Breast epithelium (tissue), 2 donors: Measurements from ENCODE around the genes PRMT1, PNKP and VRK3.

DNA sequence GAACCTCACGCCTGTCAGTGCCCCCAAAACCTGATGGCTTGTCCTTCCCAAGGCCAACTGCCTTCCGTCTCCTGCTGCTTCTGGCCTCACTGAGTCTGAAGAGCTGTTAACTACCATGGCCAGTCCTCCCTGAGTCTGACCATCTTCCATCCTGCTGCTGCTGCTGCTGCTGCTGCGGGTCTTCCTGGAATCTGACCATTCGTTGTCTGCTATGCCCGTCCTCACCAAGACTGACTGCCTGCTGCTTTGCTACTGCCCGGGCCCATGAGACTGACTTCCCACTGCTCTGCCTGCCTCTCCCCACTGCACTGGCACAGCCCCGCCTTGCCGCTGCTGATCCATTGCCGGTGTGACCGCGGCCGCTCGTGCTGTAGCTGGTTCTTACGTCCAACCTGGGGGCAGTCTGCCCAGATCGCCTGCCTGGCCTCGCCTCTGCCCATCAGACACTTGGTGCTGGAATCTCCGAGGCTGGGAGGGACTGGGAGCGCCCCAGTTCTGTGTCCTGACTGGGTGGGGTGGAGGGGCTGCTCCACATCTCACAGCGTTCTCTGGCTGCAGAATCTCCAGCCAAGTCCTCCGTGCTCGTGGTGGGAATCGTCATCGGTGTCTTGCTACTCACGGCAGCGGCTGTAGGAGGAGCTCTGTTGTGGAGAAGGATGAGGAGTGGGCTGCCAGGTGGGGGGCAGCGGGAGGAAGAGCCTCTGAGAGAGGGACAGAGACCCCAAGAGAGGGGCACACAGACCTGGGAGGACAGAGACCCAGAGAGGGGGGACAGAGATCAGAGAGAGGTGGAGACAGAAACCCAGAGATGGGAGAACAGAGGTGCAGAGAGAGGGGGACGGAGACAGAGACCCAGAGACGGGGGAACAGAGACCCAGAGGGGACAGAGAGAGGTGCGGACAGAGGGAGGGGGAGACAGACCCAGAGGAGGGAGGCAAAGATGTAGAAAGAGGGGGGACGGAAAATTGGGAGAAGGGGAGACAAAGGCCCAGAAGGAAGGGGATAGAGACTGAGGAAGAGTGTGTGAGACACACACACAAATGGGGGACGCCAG, 2.6 kb upstream of the RCN3 start:
- PRO-cap: no peak
- RAMPAGE, long total RNA, 2 experiments: no peak in any of the 2 experiments

- PRO-cap: no peak
- RAMPAGE, long total RNA, 2 experiments: no peak in any of the 2 experiments
These were observed 19.1 kb downstream of the RCN3 start for GRCh38 chr19:49546821-49547401.

GRCh38 chr19:49564548-49565164, 15.7 kb downstream of the NOSIP start:
- PRO-cap: no peak
- RAMPAGE, long total RNA, 2 experiments: no peak in any of the 2 experiments

DNA sequence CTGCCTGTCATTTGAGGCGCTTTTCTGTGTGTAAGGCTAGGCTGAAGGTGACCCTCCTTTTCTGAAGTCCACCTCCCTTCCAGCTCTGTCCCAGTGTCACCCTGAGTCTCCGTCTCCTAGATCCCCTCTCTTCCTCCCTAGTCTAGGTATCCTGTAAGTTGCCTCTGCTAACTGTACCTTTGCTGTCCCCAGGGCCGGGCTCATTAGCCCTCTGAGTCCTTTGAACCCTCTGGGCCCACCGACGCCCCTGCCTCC, 1.3 kb upstream of the PRR12 start:
- PRO-cap: no peak
- RAMPAGE, long total RNA, 2 experiments: no peak in any of the 2 experiments

DNA sequence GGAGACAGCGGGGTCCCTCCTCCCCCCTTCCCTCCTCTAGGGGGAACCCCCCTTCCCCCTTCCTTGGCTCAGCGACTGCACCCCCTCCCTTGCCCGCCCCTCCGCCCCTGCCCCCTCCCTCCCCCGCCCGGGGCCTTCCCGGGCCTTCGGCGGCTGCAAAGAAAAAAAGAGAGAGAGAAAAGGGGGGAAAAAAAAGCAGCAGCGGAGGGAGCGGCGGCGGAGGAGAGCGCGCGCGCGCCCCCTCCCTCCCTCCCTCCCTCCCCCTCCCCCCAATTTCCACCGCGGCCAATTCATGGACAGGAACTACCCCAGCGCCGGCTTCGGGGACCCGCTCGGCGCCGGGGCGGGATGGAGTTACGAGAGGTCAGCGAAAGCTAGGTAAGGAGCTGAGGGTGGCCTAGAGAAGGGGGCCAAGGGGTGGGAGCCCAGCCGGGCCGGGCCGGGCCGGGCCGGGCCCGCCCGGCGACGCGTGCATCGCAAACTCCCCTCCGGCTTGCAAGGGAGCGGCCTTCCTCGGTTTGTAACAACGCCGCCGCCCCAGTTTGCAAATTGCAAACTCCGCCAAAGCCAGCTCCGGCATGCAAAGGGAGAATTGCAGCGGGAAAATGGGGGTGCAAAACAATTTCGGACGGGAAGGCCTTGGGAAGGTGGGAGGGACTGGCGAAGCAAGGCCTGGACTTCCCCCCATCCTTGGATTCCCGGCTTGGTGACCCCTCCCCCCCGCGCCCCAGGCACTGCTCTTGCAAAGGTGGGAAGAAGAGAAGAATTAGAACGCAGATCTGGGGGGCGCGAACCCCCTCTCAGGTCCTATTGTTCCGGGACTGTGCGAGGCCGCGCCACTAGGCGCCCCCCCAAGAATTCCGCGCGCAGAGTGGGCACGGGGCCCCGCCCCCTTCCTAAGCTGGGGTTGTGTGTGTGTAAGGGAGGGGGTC, 647 bp downstream of the PRR12 start:
- PRO-cap: bidirectional peak, plus-strand start at position 158 of the sequence, minus-strand start outside the sequence
- RAMPAGE, long total RNA, 2 experiments: no peak in any of the 2 experiments

- PRO-cap: no peak
- RAMPAGE, long total RNA, 2 experiments: no peak in any of the 2 experiments
These were observed 23.0 kb downstream of the PRR12 start for GRCh38 chr19:49613929-49614487.

DNA sequence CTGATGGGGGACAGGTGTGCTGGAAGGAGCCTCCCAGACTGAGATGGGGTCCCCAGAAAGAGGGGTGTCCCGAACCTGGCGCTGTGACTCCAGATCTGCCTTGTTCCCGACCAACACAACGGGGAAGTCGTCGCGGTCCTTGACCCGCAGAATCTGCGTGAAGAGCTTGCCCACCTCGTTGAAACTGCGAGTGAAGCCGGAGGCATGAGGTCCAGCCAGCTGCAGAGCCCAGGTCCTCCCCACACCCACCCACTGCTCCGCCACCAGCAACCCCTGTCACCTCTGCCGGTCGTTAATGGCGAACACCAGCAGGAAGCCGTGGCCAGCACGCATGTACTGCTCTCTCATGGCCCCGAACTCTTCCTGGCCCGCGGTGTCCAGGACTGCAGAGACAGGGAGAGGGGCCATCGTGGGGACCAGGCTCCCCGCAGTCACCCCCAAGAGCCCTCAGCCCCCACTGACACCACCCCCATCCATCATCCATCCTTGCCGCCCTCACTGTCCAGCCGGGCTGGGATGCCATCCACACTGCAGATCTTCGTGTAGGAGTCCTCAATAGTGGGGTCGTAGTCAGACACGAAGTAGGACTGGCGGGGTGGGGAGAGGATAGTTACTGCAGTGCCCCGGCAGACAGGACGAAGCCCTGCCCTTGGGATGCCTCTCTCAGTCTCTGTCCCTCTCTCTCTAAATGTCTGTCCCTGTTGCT, 3.2 kb downstream of the RRAS start:
- PRO-cap: no peak
- RAMPAGE, long total RNA, 2 experiments: no peak in any of the 2 experiments

GRCh38 chr19:49676911-49677850, at the start of gene PRMT1:
TSS of gene PRMT1 (plus strand) at chr19:49677271.
- PRO-cap: unidirectional peak, plus-strand start at chr19:49677237
- RAMPAGE, long total RNA, 2 experiments: start-site peak on the plus strand in 2 of 2 experiments, at chr19:49677235-49677274 at its widest, 478 to 1,070 reads per replicate

GRCh38 chr19:49680461-49681142, 3.5 kb downstream of the PRMT1 start:
- PRO-cap: no peak
- RAMPAGE, long total RNA, 2 experiments: no peak in any of the 2 experiments

DNA sequence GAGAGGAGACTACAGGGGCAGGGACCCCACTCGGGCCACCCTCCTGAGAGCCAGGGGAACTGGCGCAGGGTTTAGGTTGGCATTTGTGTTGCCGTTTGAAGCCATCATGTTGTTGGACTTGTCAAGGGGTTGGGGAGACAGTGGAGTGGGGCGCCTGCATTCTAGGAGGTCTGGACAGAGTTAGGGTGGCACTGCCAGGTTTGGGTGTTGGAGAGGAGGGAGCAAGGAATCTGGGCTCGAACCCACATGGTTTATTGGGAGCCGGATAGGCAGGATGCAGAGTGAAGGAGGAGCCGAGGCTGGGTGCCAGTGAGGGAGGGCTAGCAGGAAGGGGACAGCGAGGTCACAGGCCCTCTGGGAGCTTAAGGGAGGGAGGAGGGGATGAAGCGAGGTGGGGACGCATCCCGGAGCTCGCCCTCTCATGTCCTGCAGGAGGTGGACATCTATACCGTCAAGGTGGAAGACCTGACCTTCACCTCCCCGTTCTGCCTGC, 3.7 kb upstream of the ADM5 start:
- PRO-cap: no peak
- RAMPAGE, long total RNA, 2 experiments: no peak in any of the 2 experiments

DNA sequence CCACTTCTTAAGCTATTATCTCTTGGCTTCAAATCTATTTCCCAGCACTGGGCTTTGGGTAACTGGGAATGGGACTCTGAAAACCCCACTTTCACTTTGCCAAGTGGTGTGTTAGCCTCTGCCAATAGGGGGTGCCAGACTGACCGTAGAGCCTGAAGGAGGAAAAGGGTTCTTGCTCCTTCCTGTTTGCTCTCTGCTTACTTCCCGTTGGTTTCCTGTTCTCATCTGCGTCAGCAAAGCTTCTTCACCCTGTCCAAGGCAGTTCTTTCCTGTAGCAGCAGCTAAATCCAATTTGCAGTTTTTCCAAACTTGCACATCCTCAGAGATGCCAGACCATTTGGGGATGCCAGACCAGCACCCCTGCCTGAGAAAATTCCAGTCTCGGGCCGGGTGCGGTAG, 26.6 kb downstream of the CPT1C start:
- PRO-cap: bidirectional peak, plus-strand start at position 236 of the sequence, minus-strand start at position 98 of the sequence
- RAMPAGE, long total RNA, 2 experiments: no peak in any of the 2 experiments

DNA sequence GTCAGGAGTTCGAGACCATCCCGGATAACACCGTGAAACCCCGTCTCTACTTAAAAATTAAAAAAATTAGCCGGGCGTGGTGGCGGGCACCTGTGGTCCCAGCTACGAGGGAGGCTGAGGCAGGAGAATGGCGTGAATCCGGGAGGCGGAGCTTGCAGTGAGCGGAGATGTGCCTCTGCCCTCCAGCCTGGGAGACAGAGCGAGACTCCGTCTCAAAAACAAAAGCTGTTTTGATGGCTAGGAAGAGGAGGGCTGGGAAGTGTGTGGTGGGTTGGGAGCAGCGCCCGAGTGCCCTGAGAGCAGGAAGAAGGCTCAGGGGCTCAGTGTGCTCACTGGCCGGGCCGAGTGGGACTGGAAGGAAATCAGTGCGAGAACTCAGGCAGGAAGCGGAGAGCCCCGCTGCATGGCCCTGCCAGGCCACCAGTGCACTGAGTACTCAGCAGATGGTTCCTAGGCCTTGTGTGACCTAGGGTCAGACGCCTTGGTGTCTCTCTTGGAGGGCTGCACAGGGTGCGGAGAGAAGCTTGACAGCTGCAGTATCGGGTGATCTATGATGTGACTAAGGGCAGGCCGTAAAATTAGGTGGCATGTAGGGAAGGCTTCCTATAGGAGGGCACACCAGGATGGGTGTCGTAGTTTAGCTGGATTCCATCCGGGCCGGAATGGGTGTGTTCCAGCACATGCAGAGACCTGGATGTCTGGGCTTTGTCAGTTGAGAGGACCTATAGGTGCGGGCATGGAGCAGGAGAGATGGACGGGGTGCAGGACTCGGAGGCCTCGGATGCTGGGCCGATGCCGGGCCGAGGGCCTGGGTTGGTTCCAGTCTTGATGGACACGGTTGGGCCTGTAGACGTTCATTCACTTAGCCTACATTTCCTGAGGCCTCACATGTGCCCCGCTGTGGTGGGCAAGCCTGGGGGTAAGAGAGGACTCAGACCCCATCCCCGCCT, 8.3 kb downstream of the MED25 start:
- PRO-cap: no peak
- RAMPAGE, long total RNA, 2 experiments: no peak in any of the 2 experiments

GRCh38 chr19:49866849-49867751, at the start of gene PNKP:
TSS of gene PNKP (minus strand) at chr19:49867576.
- PRO-cap: bidirectional peak, plus-strand start at chr19:49867689, minus-strand start at chr19:49867555
- RAMPAGE, long total RNA, 2 experiments: no peak in any of the 2 experiments

DNA sequence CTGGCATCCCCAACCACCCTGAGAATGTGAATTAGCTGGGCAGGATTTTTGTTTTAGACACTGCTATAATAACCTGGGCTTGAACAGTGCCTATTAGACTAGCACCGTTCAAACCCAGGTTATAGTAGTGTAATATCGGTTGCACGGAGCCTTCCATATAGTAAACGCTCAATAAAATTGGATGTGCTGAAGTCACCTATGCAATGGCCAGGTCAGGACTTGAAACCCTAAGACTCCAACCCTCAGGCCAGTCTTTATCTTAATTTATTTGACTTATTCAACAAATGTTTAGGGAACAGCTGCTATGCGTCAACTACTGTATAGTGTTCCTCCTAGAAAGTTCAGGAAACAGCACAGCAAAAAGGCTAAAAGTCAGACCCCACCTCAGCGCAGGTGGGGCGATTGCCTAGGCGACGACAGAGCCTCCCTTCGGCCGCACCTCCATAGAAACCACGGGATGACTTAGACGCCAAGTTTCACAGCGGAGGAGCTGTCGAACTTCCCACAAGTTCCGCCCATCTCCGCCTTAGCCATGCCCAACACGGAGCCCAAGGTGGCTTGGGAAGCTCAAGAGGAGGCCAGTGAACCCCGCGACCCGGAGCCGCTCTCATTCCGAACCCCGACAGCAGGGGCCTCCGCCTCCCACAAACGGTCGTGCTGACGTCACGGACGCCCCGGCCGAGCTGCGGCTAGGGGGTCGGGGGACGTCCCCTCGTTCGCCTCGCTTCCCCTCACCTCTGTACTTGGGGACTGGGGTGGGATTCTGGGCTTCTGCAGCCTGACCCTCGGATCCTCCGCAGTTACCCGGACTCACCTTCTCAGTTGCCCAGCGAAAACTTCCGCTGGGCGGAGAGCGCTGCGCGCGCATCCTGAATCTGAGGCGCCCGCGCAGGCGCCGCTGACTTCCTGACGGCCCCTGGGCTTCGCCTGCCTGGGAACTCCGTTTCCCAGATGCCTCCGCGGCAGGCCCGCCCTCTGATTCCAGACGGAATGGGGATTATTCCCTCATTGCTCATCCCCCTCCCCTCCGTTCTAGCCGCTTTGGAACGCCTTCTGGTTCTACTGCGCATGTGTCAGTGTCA, at the start of gene VRK3:
TSS of gene VRK3 (minus strand) at position 841 of the 1,082 bp plus-strand sequence.
- PRO-cap: unidirectional peak, minus-strand start at position 838 of the sequence; bidirectional peak, plus-strand start outside the sequence, minus-strand start at position 1,026 of the sequence
- RAMPAGE, long total RNA, 2 experiments: start-site peak on the minus strand in 1 of 2 experiments, centred at position 836 of the sequence, 392 reads per replicate

DNA sequence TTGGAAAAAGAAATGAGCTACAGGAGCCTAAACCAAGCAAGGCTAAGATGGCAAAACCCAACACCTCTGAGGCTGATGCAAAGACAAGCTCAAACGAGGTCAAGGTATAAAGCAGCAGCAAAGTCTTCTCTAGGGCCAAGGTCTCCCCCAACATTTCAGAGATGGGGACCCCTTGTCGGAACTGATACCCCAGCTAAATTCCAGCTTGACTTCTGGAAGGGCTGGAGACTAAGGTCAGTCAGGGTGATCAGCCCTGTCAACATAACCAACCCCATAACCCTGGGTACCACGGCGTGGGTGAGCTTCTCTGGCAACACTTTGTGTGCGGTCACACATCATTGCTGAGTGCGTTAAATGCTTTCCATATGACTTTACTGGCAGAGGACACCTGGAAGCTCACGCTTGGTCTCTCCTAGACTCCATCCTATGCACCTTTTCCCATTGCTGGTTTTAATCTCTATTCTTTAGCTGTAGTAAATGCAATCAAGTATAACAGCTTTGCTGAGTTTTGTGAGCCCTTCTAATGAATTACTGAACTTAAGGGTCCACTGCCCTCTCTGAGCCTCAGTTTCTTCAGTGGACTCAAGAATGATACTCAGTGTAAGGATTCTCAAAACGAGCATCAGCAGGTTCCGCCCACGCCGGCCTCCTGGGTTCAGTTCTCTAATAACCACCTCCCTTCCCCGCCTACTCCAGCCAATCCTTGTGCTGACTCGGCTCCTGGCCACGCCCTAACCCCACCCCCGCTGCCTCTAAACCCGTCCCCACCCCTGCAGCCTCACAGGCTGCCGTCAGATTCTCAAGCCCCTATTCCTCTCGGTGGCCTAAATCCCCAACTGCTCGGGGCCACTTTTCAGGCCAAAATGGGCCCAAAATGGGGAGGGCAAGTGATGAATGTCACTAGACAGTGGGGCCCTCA, 24.3 kb downstream of the ZNF473 start:
- PRO-cap: unidirectional peak, plus-strand start at position 783 of the sequence
- RAMPAGE, long total RNA, 2 experiments: no peak in any of the 2 experiments

GRCh38 chr19:50275763-50276276, 53.4 kb downstream of the KCNC3 start:
- PRO-cap: no peak
- RAMPAGE, long total RNA, 2 experiments: no peak in any of the 2 experiments

GRCh38 chr19:50279685-50280431, 49.3 kb downstream of the KCNC3 start:
- PRO-cap: no peak
- RAMPAGE, long total RNA, 2 experiments: no peak in any of the 2 experiments

- PRO-cap: no peak
- RAMPAGE, long total RNA, 2 experiments: no peak in any of the 2 experiments
These were observed 42.9 kb downstream of the KCNC3 start for GRCh38 chr19:50286166-50286857.

DNA sequence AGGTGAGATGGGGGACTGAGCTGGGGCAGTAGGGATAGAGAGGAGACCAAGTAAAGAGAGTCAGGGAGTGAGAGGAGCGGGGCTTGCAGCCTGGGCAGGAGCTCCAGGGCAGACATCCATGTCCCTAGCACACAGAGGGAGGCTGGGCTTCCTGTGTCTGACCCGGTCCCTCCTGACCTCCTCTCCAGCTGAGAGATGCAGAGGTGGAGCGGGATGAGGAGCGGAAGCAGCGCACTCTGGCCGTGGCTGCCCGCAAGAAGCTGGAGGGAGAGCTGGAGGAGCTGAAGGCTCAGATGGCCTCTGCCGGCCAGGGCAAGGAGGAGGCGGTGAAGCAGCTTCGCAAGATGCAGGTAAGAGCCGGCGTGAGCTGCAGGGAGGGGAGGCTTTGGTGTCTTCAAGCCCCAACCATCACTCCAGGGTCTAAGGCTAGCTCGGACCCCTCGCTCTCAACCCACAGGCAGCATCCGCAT, 38.4 kb downstream of the KCNC3 start:
- PRO-cap: no peak
- RAMPAGE, long total RNA, 2 experiments: no peak in any of the 2 experiments

DNA sequence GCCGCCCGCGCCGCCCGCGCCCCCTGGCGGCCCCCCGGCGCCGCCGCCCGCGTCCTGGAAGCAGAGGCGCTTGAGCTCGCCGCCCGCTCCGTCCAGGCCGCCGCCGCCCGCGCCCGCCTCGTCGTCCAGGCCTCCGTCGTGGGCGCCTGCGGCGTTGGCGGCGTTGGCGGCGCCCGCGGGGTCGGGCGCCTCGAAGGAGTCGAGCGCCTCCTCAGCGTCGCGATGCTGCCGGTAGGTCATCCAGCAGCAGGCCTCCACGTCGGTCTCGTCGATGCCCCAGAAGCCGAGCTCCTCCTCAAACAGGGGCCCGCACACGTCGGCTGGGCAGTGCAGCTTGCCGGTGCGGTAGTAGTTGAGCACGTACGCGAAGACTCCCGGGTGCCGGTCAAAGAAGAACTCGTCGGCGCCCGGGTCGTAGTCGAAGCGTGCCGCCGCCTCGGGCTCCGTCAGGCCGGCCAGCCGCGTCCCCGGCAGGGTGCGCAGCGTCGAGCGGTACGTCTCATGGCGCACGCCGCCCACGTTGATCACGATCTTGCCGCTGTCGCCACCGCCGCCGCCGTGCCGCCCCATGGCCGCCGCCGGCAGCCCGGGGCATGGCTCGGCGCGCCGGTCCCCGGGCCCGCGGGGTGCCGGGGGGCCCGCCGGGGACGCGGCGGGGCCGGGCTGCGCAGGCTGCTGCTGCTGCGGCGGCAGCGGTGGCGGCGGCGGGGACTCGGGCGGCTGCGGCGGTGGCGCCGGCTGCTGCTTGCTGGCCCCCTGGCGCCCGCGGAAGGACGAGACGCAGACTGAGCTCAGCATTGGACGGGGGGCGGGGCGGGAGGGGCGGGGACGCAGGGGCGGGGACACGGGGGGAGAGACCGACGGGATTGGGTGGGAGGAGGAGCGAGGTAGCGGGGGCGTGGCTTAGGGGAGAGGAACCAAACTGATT, 628 bp downstream of the KCNC3 start:
- PRO-cap: unidirectional peak, minus-strand start at position 772 of the sequence
- RAMPAGE, long total RNA, 2 experiments: no peak in any of the 2 experiments